ENCODE data around the genes SLC25A14 and INTS6L.

DNA sequence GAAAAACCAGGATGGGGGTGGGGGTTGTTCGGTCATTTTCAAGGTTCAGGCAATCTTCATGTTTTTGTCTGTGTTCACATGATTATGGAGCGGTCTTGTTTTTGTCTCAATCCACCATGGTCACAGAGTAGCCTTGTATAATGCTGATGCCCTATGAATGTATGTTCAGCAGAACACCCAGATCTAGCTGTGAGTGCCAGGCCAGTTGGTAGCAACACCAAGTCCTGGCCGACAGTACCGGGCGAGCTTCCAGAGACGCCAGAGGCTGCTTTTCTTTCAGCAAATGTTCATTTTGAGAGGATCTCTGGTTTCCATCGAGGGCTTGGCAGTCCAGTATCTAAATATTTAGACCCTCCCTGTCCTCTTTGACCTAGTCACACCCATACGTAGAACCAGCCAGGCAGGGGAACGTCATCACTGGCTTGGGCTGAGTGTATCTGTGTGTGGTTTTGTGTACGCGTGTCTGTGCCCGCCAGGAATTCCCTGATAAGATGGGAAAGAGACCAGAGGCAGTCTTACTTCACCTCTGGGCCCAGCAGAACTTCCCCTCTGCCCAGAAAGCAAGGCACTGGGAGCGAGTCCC, 14.7 kb upstream of the ELF4 start:
- RRBS = no CpG with 5 or more reads among the region's 13 CpGs

GRCh38 chrX:130267338-130267826, 1.3 kb downstream of the ZNF280C start:
- RRBS = no CpG with 5 or more reads among the region's 5 CpGs

GRCh38 chrX:130299639-130300215, 31.0 kb upstream of the ZNF280C start:
- RRBS = no CpG with 5 or more reads among the region's 15 CpGs

- RRBS = no CpG with 5 or more reads among the region's 57 CpGs
Measured at GRCh38 chrX:130339601-130340750, at the start of gene SLC25A14. Gene SLC25A14, plus strand, starts transcription at chrX:130339919.

DNA sequence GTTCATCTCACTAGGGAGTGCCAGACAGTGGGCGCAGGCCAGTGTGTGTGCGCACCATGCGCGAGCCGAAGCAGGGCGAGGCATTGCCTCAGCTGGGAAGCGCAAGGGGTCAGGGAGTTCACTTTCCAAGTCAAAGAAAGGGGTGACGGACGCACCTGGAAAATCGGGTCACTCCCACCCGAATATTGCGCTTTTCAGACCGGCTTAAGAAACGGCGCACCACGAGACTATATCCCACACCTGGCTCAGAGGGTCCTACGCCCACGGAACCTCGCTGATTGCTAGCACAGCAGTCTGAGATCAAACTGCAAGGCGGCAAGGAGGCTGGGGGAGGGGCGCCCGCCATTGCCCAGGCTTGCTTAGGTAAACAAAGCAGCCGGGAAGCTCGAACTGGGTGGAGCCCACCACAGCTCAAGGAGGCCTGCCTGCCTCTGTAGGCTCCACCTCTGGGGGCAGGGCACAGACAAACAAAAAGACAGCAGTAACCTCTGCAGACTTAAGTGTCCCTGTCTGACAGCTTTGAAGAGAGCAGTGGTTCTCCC, 115.8 kb downstream of the RBMX2 start:
- RRBS = no CpG with 5 or more reads among the region's 24 CpGs

- RRBS = no CpG with 5 or more reads among the region's 2 CpGs
Measured at GRCh38 chrX:130866435-130866953, 36.5 kb downstream of the ENOX2 start.

DNA sequence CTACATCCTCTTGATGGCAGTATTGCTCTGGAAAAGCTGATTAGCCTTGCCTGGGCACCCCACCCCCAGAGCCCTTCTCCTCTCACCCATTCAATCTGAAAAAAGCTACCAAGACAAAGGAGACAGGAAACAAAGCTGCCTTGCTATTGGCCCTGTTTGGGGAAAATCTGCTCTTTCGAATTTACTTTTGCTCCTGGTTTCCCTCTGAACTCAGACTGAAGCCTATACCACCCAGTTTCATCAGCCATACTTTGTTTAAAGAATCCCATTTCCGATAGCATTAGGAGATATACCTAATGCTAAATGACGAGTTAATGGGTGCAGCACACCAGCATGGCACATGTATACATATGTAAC, 195.1 kb upstream of the STK26 start:
- RRBS = no CpG with 5 or more reads among the region's 3 CpGs

- RRBS = no CpG with 5 or more reads among the region's 1 CpG
Measured at GRCh38 chrX:132074919-132075796, 52.1 kb downstream of the STK26 start.

- RRBS = no CpG with 5 or more reads among the region's 6 CpGs
Measured at GRCh38 chrX:132119693-132120103, 8.1 kb downstream of the FRMD7 start.

DNA sequence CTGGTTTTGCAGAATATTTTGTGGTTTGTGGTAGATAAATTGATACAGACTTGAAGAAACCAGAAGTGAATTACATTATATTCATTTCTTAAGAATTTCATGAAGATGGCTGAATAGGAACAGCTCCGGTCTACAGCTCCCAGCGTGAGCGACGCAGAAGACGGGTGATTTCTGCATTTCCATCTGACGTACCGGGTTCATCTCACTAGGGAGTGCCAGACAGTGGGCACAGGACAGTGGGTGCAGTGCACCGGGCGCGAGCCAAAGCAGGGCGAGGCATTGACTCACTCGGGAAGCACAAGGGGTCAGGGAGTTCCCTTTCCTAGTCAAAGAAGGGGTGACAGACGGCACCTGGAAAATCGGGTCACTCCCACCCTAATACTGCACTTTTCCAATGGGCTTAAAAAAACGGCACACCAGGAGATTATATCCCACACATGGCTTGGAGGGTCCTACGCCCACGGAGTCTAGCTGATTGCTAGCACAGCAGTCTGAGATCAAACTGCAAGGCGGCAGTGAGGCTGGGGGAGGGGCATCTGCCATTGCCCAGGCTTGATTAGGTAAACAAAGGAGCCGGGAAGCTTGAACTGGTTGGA, 51.2 kb upstream of the HS6ST2 start:
- RRBS = no CpG with 5 or more reads among the region's 19 CpGs

GRCh38 chrX:133390716-133391078, 24.6 kb downstream of the GPC4 start:
- RRBS = no CpG with 5 or more reads among the region's 5 CpGs

- RRBS = no CpG with 5 or more reads among the region's 3 CpGs
Measured at GRCh38 chrX:133677138-133677361, 261.8 kb upstream of the GPC4 start.

DNA sequence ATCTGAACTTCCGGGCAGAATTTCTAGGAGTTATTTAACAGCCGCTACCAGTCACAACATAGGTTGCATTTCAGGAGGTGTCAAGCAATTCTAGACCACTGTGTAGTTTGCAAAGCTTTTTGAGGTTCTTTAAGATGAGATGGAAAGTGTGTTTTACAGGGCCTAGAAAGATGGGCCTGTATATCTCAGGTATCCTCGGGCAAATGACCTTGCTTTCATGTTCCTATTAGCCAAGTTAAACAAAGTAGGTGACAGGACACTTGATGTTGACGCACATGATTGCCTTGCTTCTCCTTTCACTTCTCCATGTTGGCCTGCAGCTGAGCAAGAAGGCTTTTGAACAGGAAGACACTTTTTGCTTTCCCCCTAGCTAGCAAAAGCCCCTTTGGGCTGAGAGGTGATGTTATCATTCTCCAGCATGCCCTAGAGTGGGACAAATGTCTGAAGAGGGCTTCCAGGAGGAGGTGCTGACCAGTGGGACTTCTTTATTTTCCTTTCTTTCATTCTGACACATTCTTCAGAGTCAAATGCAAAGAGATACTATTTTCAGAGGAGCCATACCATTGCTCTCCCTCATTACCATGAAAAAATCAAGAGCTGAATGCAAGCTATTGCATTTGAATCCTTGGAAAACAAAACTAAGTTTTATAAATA, 202.1 kb downstream of the GPC3 start:
- RRBS = no CpG with 5 or more reads among the region's 4 CpGs

DNA sequence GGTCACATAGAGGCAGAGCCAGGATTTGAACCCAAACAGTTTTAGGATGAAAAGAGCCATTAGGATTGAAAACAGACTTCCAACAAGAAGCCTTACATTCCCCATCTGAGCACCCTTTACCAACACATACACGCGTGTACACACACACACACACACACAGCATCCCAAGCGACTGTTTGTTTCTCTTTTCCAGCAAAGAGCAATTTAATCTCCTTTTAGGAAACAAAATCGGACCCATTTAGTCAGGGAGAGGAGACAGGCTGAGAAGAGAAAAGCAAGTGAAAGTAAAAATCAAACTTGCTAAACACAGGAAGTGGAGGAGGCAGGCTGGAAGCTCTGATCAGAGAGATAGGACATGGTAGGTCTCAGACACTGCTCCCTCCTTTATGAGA, 62.4 kb downstream of the GPC3 start:
- RRBS = no CpG with 5 or more reads among the region's 4 CpGs

- RRBS = no CpG with 5 or more reads among the region's 25 CpGs
Measured at GRCh38 chrX:134173072-134173490, 63.9 kb upstream of the CCDC160 start.

GRCh38 chrX:134621843-134622737, 36.2 kb downstream of the PLAC1 start:
- RRBS = no CpG with 5 or more reads among the region's 9 CpGs

- RRBS = no CpG with 5 or more reads among the region's 1 CpG
Measured at GRCh38 chrX:135033374-135033616, 1.1 kb downstream of the RTL8C start.

- RRBS = 2% methylated on average over 6 of the region's 53 CpGs
Measured at GRCh38 chrX:135520232-135521317, at the start of gene INTS6L. Gene INTS6L, plus strand, starts transcription at chrX:135520660.

- RRBS = no CpG with 5 or more reads among the region's 26 CpGs
Measured at GRCh38 chrX:135974357-135974896, 639 bp upstream of the MMGT1 start.